A172 (cell line): ENCODE data around the genes CCNL1 and LXN.

DNA sequence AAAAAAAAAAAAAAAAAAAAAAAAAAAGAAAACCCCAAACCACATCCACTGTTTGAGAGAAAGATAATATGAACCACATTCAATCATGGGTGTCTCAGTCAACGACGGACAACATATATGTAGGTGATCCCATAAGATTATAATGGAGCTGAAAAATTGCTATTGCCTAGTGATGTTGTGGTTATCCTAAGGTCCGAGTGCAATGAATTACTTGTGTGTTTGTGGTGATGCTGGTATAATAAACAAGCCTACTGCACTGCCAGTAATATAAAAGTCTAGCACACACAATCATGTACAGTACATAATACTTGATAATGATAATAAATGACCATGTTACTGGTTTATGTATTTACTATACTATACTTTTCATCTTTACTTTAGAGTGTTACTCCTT is 30.2 kb downstream of the SSR3 start:
- RAMPAGE, long total RNA, result no peak

DNA sequence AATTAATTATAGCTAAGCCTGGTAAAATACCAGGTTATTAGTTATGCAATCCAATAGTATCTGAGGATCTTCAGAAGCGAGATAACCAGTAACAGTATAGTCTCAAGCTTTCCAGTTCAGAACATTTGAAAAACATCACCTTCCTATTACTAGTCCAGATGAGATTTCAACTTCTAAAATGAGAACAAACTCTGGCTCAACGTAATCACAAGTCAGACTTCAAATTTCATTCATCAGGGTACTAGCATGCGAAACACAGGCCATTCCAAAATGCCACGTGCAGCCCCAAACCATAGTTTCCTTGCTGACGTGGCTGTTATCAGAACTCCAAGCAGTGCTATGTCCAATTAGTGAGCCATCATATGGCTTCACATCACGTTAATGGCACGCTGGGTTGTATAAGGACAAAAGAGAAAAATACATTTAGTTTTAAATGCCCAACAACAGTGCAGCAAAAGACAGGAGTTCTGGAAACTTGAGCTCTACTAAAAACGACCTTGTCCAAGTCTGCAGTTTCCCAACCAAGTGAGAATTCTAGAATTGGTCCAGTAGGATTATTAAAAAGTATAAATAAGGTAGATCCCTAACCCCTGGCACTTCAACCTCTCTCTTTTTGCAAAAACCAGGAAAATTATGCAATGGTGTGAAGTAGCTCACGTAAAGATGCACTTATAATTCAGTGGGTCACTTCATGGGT is 915 bp downstream of the SSR3 start:
- RAMPAGE, long total RNA, result no peak

DNA sequence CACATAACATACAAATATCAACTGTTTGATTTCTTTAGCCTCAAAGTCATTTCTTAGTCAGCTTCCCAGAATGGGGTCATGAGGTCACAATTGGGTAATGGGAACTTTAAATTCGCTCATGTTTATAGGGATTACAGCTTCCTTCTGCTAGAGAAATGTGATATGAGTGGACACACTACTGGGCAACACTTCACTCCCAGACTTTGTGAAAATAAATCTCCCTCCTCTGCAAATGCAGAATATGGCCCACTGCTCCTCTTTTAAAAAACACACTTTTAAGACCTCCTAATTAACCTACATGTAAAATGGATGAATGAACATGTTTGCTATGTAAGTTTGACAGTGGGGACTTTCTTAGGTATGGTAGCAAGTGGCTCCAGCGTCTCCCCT is 9.0 kb upstream of the TIPARP start:
- RAMPAGE, long total RNA, result no peak

DNA sequence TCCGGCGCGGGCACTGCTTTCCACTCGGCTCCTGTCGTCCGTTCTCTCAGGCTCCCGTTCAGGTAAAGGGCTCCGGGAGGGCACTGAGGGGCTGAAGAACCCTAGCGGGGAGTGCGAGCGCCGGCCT is 208 bp downstream of the TIPARP start:
- RAMPAGE, long total RNA, result no peak

GRCh38 chr3:156817537-156817724 is 8.7 kb upstream of the LEKR1 start:
- RAMPAGE, long total RNA, result no peak

GRCh38 chr3:157103237-157103786 is 56.6 kb downstream of the CCNL1 start:
- RAMPAGE, long total RNA, result no peak

- RAMPAGE, long total RNA, result no peak
Observed at GRCh38 chr3:157104517-157104849, 55.5 kb downstream of the CCNL1 start.

DNA sequence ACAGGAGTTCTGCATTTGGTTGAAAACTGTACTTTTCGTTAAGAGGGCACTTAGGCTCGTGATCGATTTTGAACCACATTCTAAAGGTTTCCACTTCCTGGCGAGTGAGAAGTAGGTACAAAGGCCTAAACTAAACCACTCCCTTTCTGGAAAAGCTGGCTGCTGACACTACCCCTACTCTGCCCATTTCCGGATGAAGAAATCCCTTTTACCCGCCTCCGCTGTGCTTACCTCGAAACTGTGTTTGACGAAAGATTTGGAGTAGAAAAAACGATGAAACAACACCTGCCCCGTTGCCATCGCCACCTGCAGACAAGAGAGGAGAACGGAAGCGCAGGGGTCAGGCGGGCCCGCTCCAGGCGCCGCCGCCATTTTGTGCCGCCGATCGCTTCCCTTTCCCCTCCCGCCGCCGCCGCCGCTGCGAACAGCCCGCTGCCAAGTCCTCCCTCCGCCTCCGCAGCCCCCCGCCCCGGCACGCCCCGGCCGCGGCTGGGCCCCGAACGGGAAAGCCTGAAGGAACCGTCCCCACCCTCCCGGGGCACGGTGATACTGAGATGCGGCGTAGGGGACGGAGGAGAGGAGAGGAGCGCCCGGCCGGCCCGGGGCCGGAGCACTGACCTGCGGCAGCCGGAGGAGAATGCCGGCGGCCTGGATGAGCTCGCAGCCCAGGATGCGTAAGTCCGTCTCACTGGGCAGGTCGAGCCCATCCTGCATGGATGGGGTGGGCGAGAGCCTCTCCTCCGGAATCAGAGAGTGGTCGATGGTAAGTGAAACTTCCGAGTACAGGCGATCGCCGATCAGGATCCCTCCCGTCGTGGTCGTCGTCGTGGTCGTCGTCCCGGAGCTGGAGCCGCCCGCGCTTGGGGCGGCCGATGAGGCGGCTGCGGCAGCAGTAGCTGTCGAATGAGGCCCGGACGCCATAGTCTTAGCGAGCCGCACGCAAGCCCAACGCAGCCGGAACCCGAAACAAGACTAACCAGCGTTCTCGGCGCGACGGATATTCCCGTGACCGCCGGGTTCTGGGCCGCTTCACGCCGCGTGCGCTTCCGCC is at the start of gene CCNL1:
Gene CCNL1 (minus strand): TSS at position 974 of the 1,051 bp plus-strand sequence.
- RAMPAGE, long total RNA, result start-site peak on the minus strand centred at position 996 of the sequence, 98 bp wide, 24 and 426 reads in 2 replicates

GRCh38 chr3:157160421-157160651 is 389 bp upstream of the CCNL1 start:
- RAMPAGE, long total RNA, result no peak

DNA sequence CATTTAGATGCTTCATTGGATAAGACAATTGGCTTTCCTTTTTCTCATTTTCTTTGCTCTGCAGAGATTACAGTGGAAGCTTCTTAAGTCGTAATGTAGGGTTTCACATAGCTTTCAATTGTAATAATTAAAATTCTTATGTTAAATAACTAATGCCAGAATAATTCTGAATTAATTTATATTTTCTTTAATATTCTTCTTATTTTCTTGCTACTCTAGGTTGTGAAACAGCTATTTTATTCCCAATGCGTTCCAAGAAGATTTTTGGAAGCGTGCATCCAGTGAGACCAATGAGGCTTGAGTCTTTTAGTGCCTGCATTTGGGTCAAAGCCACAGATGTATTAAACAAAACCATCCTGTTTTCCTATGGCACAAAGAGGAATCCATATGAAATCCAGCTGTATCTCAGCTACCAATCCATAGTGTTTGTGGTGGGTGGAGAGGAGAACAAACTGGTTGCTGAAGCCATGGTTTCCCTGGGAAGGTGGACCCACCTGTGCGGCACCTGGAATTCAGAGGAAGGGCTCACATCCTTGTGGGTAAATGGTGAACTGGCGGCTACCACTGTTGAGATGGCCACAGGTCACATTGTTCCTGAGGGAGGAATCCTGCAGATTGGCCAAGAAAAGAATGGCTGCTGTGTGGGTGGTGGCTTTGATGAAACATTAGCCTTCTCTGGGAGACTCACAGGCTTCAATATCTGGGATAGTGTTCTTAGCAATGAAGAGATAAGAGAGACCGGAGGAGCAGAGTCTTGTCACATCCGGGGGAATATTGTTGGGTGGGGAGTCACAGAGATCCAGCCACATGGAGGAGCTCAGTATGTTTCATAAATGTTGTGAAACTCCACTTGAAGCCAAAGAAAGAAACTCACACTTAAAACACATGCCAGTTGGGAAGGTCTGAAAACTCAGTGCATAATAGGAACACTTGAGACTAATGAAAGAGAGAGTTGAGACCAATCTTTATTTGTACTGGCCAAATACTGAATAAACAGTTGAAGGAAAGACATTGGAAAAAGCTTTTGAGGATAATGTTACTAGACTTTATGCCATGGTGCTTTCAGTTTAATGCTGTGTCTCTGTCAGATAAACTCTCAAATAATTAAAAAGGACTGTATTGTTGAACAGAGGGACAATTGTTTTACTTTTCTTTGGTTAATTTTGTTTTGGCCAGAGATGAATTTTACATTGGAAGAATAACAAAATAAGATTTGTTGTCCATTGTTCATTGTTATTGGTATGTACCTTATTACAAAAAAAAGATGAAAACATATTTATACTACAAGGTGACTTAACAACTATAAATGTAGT is 6.0 kb downstream of the PTX3 start:
- RAMPAGE, long total RNA, result no peak

DNA sequence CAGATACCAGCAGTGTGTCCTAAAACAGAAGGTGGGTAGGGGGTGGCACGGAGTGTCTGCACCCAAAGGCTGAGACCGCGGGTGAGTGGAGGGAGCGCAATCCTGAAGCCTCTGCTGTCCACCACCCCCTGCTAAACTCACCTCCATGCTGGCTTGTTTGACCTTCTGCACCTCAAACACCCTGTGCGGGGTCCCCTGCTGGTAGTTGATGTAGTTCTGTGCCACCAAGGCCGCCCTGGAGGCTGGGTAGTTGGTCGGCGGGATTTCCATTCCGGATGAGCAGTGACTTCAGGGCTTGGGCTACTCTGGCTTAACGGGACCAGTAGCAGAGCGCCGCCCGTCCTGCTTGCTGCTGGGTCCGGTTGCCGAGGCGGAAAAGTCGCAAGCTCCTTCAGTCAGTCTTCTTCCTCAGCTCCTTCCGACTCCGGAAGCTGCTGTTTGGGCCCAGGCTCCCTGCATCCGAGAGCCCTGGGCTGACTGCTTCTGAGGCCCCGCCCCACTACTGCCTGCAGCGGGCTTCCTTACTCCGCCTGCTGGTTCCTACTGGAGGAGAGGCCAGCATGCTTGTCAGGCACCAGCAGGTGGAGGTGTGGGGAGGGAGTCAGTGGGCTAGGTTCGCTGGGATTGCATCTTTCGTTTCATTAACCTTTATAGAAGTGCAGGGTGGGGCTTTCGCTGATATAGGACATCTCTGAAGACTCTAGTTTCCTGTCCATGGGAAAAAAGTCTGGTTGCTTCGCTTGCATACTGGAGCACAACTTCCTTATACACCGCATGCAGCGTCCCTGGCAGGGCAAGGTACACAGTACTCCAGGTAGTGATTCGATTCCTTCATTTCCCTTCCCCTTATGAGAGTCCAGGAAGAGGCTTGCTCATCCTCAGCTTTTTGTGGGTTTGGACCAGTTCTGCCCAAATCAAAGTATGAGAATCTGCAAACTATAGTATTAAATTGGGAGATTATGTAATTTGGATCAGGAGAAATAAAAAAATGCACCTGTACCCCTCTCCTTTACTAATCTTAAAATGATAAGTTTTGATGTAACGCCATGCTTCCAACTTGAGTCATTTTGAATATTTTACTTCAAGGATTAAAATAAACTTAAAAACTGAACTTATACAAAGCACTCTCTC is at the start of gene LXN:
Gene LXN (minus strand): TSS at position 440 of the 1,131 bp plus-strand sequence.
- RAMPAGE, long total RNA, result no peak

- RAMPAGE, long total RNA, result no peak
Observed at GRCh38 chr3:158768680-158768889, 33.3 kb upstream of the MFSD1 start.

- RAMPAGE, long total RNA, result no peak
Observed at GRCh38 chr3:158768890-158769551, 32.8 kb upstream of the MFSD1 start.

DNA sequence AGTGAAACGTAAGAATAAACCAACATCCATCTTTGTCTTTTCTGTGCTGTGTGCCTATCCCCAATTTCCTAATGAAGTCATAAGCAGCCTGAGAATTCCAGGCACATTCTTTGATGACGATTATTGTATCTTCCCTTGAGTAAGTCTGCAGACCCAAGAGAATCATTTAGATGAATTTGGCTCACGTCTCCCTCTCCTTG is 331.1 kb downstream of the IQCJ-SCHIP1 start:
- RAMPAGE, long total RNA, result no peak

DNA sequence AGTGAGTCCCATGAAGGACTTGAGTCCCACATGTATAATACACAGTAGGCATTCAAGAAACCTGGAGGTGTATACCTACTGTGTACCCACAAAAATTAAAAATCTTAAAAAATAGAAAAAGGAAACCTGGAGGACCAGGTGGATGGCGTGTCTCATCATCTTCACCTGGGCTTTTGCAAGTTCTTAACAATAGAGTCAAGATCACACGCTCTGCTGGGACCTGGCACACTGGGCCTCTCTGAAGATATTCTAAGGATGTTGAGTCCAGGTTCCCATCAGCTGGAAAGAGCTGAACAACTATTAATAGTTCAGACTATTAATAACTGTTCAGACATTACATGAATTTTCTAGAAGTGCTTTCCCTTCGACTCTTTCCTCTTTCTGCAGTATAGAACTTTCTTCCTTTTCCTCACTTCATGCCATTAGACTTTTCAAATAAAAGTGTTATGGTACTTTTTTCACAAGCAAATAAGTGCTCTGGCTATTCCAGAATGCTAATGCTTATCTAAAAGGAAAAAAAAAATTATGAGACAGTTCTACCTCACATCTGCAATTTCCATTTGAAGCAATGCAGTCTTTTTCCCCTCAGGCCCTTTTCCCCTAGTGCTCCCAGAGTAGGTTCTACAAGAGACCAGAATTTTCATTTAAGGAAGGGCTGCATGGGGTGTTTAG is 395.5 kb downstream of the IQCJ-SCHIP1 start:
- RAMPAGE, long total RNA, result no peak

DNA sequence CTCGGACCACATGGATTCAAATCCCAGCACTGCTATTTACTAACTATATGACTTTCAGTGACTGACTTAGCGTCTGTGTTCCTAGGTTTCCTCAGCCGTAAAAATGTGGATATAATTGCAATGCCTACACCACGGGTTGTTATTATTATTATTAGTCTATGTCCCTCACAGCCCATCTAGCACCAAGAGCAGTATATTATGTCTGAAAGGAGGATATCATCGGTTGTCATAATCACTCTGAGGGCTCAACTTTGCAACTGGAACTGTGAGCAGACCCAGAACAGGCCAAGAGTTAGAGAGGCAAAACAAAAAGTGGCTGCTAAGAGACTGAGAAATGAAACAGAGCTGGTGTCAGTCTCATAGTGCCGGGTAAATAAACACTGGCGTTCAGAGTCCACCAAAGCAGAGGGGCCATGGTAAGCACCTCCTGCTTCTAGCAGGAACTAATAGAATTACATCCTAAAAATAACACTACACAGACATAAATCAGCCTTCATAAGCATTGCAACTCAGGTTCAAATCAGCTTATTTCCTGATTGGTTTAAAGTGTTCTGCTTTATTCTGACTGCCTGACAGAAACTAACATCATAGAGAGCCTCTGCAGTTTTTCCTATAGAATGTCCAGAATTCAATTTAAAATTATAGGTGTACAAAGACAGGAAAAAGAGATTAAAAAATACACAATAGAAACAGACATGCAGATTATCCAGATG is 246.9 kb upstream of the C3orf80 start:
- RAMPAGE, long total RNA, result no peak

GRCh38 chr3:160411662-160412476 is 12.4 kb downstream of the SMC4 start:
- RAMPAGE, long total RNA, result no peak

- RAMPAGE, long total RNA, result no peak
Observed at GRCh38 chr3:160428118-160429323, 21.1 kb downstream of the TRIM59 start.

GRCh38 chr3:160449165-160449408 is 499 bp downstream of the TRIM59 start:
- RAMPAGE, long total RNA, result no peak

GRCh38 chr3:160677410-160678202 is 646 bp downstream of the ARL14 start:
- RAMPAGE, long total RNA, result no peak